ENCODE data around the genes HLA-C, LTB and LY6G6C.

- RAMPAGE, long total RNA = no peak
- RRBS, 2 experiments = no CpG with 5 or more reads among the region's 8 CpGs
CAGE:
- cytosol, long polyA minus RNA = no peak
- cytosol, long polyA plus RNA = no peak
- long polyA plus RNA = no peak
- nucleolus, long total RNA = no peak
- nucleus, long polyA plus RNA = no peak
- nucleus, long total RNA = no peak
Measured at GRCh38 chr6:31204762-31205369, 34.4 kb upstream of the POU5F1 start.

DNA sequence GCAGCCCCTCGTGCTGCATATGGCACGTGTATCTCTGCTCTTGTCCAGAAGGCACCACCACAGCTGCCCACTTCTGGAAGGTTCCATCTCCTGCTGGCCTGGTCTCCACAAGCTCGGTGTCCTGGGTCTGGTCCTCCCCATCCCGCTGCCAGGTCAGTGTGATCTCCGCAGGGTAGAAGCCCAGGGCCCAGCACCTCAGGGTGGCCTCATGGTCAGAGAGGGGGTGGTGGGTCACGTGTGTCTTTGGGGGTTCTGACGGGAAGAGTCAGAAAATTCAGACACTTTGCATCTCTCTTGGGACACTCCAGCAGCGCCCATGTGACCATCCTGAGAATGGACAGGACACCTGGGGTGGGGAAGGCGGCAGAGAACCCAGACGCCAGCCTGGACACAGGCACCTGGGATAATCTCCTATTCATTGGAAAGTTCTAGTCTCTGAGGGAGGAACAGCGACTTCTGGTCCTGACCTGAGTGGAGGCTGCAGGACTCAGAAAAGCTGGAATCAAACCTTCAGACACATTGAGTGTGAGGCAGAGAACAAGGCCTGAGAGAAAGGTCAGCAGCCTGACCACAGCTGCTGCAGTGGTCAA, 1.6 kb downstream of the HLA-C start:
- RAMPAGE, long total RNA = no peak
- RRBS, 2 experiments = no CpG with 5 or more reads among the region's 11 CpGs
CAGE:
- cytosol, long polyA minus RNA = no peak
- cytosol, long polyA plus RNA = no peak
- long polyA plus RNA = no peak
- nucleolus, long total RNA = no peak
- nucleus, long polyA plus RNA = no peak
- nucleus, long total RNA = no peak

GRCh38 chr6:31270824-31271933, 713 bp downstream of the HLA-C start:
- RAMPAGE, long total RNA = no peak
- RRBS, 2 experiments = under 1% methylated on average over 6 to 11 of the region's 96 CpGs
CAGE:
- cytosol, long polyA minus RNA = no peak
- cytosol, long polyA plus RNA = no peak
- long polyA plus RNA = no peak
- nucleolus, long total RNA = start-site peak on the plus strand at chr6:31271629-31271680, 10 reads
- nucleus, long polyA plus RNA = no peak
- nucleus, long total RNA = no peak

DNA sequence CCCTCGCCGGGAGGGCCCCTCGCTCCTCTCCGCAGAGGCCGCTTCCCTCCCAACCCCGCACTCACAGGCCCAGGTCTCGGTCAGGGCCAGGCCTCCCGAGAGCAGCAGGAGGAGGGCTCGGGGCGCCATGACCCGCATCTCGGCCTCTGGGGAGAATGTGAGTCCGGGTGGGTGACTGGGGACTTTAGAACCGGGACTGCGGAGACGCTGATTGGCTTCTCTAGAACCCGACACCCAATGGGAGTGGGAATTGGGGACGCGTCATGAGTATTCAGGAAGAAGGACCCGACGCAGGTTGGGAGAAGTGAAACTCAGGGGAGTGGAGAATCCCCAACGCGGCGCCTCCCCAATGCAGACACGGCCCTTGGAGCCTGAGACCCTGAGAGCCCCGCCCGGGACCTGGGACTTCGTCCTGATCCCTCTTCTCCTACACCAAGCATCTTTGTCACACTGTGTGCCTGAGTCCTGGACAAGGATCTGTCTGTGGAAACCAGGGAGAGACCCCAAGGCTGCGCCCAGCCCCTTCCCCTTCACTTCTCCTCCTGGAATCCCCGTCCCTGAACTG, at the start of gene HLA-C:
HLA-C (minus strand) TSS at position 159 of the 565 bp plus-strand sequence.
- RAMPAGE, long total RNA = start-site peak on the minus strand centred at position 147 of the sequence, 12 bp wide, 1,012 and 898 reads in 2 replicates
- RRBS, 2 experiments = no CpG with 5 or more reads among the region's 30 CpGs
CAGE:
- cytosol, long polyA minus RNA = start-site peak on the minus strand centred at position 166 of the sequence, 47 bp wide, 13,361 reads
- cytosol, long polyA plus RNA = no peak
- long polyA plus RNA = no peak
- nucleolus, long total RNA = start-site peak on the minus strand centred at position 170 of the sequence, 60 bp wide, 7,743 reads
- nucleus, long polyA plus RNA = start-site peak on the minus strand centred at position 170 of the sequence, 61 bp wide, 3,490 and 2,534 reads in 2 replicates
- nucleus, long total RNA = no peak

GRCh38 chr6:31463384-31463901, 34.5 kb upstream of the MICB start:
- RAMPAGE, long total RNA = no peak
- RRBS, 2 experiments = no CpG with 5 or more reads among the region's 6 CpGs
CAGE:
- cytosol, long polyA minus RNA = no peak
- cytosol, long polyA plus RNA = no peak
- long polyA plus RNA = no peak
- nucleolus, long total RNA = no peak
- nucleus, long polyA plus RNA = no peak
- nucleus, long total RNA = no peak

- RAMPAGE, long total RNA = no peak
- RRBS, 2 experiments = no CpG with 5 or more reads among the region's 3 CpGs
CAGE:
- cytosol, long polyA minus RNA = no peak
- cytosol, long polyA plus RNA = no peak
- long polyA plus RNA = no peak
- nucleolus, long total RNA = no peak
- nucleus, long polyA plus RNA = no peak
- nucleus, long total RNA = no peak
Measured at GRCh38 chr6:31471468-31472047, 26.4 kb upstream of the MICB start.

- RAMPAGE, long total RNA = no peak
- RRBS, 2 experiments = no CpG with 5 or more reads among the region's 13 CpGs
CAGE:
- cytosol, long polyA minus RNA = no peak
- cytosol, long polyA plus RNA = no peak
- long polyA plus RNA = no peak
- nucleolus, long total RNA = no peak
- nucleus, long polyA plus RNA = no peak
- nucleus, long total RNA = no peak
Measured at GRCh38 chr6:31532077-31533057, 3.6 kb downstream of the MCCD1 start.

GRCh38 chr6:31558683-31559630, 11.5 kb downstream of the NFKBIL1 start:
- RAMPAGE, long total RNA = no peak
- RRBS, 2 experiments = no CpG with 5 or more reads among the region's 14 CpGs
CAGE:
- cytosol, long polyA minus RNA = no peak
- cytosol, long polyA plus RNA = no peak
- long polyA plus RNA = no peak
- nucleolus, long total RNA = no peak
- nucleus, long polyA plus RNA = no peak
- nucleus, long total RNA = no peak

DNA sequence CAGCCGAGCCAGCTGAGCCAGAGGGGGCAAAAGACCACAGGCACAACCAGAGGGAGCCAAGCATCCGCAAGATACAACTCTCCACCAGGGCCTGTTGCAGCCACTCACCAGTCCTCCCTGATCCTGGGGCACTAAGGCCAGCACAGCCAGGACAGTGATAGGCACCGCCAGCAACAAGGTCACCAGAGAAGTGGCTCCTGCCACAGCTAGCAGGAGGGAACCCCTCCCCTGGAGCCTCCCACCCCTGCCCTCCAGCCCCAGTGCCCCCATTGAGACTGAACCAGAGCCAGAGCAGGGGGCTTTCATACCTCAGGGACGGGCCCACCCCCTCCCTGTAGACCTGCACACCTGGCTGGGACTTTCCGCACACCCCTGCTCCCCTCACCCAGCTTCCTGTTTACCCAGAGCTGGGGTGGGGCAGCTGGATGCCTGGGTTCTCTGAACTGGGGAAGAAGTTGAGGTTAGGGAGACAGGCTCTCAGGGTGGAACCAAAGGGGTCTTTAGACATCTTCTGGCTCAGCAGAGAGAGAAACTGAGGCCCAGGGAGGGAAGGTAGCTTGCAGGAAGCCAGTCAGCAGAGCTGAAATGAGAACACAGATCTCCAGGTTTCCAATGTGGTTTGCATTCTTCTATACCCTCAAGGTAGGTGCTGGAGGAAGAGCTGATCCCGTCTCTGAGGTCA, at the start of gene LTB:
LTB (minus strand) TSS at position 277 of the 682 bp plus-strand sequence.
- RAMPAGE, long total RNA = start-site peak on the minus strand centred at position 278 of the sequence, 9 bp wide, 134 and 106 reads in 2 replicates
- RRBS, 2 experiments = no CpG with 5 or more reads among the region's 6 CpGs
CAGE:
- cytosol, long polyA minus RNA = start-site peak on the minus strand centred at position 189 of the sequence, 7 bp wide, 27 reads
- cytosol, long polyA plus RNA = start-site peak on the minus strand centred at position 254 of the sequence, 57 bp wide, 106 and 168 reads in 2 replicates
- long polyA plus RNA = start-site peak on the minus strand centred at position 224 of the sequence, 111 bp wide, 100 and 178 reads in 2 replicates
- nucleolus, long total RNA = start-site peak on the minus strand centred at position 261 of the sequence, 50 bp wide, 210 reads
- nucleus, long polyA plus RNA = no peak
- nucleus, long total RNA = no peak

- RAMPAGE, long total RNA = start-site peak on the plus strand at chr6:31586696-31586728, 100 and 105 reads in 2 replicates; start-site peak on the plus strand at chr6:31586911-31587016, 82 and 67 reads in 2 replicates
- RRBS, 2 experiments = no CpG with 5 or more reads among the region's 14 CpGs
CAGE:
- cytosol, long polyA minus RNA = no peak
- cytosol, long polyA plus RNA = start-site peak on the plus strand at chr6:31586677-31586727, 23 and 17 reads in 2 replicates
- long polyA plus RNA = start-site peak on the plus strand at chr6:31586641-31586727, 25 and 36 reads in 2 replicates; start-site peak on the plus strand at chr6:31586948-31587021, 10 and 19 reads in 2 replicates
- nucleolus, long total RNA = no peak
- nucleus, long polyA plus RNA = no peak
- nucleus, long total RNA = no peak
Measured at GRCh38 chr6:31586409-31587442, 649 bp downstream of the LST1 start.

- RAMPAGE, long total RNA = no peak
- RRBS, 2 experiments = 99% methylated on average over 6 of the region's 29 CpGs
CAGE:
- cytosol, long polyA minus RNA = start-site peak on the plus strand at chr6:31627958-31627964, 13 reads
- cytosol, long polyA plus RNA = no peak
- long polyA plus RNA = no peak
- nucleolus, long total RNA = start-site peak on the plus strand at chr6:31627197-31627244, 165 reads; start-site peak on the plus strand at chr6:31627349-31627397, 18 reads
- nucleus, long polyA plus RNA = no peak
- nucleus, long total RNA = no peak
Measured at GRCh38 chr6:31627092-31628282, 7.0 kb downstream of the PRRC2A start.

DNA sequence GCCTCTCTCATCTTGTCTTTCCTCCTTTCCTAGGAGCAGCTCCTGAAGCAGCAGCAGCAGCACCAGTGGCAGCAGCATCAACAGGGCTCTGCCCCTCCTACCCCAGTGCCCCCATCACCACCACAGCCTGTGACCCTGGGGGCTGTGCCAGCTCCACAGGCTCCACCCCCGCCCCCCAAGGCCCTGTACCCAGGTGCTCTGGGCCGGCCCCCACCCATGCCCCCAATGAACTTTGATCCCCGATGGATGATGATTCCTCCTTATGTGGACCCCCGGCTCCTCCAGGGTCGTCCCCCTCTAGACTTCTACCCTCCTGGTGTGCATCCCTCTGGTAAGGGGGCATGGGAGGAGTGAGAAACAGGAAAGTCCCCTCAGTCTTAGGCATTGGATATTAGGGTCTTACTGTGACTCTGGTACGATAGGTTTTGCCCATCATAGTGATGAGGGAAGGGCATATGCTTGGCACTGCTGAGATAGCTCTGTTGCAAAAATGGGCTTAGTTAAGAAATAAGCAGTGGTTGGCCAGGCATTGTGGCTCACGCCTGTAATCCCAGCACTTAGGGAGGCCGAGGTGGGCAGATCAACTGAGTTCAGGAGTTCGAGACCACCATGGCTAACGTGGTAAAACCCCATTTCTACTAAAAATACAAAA, 9.1 kb downstream of the PRRC2A start:
- RAMPAGE, long total RNA = no peak
- RRBS, 2 experiments = 94 to 100% methylated on average over 2 of the region's 10 CpGs
CAGE:
- cytosol, long polyA minus RNA = no peak
- cytosol, long polyA plus RNA = no peak
- long polyA plus RNA = no peak
- nucleolus, long total RNA = no peak
- nucleus, long polyA plus RNA = no peak
- nucleus, long total RNA = no peak

GRCh38 chr6:31633611-31633927, 13.1 kb downstream of the PRRC2A start:
- RAMPAGE, long total RNA = no peak
- RRBS, 2 experiments = 98 to 100% methylated on average over 2 to 3 of the region's 7 CpGs
CAGE:
- cytosol, long polyA minus RNA = no peak
- cytosol, long polyA plus RNA = no peak
- long polyA plus RNA = no peak
- nucleolus, long total RNA = no peak
- nucleus, long polyA plus RNA = no peak
- nucleus, long total RNA = no peak

GRCh38 chr6:31721598-31722009, at the start of gene LY6G6C:
TSS of gene LY6G6C (minus strand) at chr6:31721746.
- RAMPAGE, long total RNA = no peak
- RRBS, 2 experiments = no CpG with 5 or more reads among the region's 2 CpGs
CAGE:
- cytosol, long polyA minus RNA = no peak
- cytosol, long polyA plus RNA = no peak
- long polyA plus RNA = no peak
- nucleolus, long total RNA = no peak
- nucleus, long polyA plus RNA = no peak
- nucleus, long total RNA = no peak

- RAMPAGE, long total RNA = no peak
- RRBS, 2 experiments = 2 to 3% methylated on average over 6 to 7 of the region's 47 CpGs
CAGE:
- cytosol, long polyA minus RNA = no peak
- cytosol, long polyA plus RNA = no peak
- long polyA plus RNA = no peak
- nucleolus, long total RNA = no peak
- nucleus, long polyA plus RNA = no peak
- nucleus, long total RNA = no peak
Measured at GRCh38 chr6:31729716-31730331, 725 bp upstream of the DDAH2 start.

DNA sequence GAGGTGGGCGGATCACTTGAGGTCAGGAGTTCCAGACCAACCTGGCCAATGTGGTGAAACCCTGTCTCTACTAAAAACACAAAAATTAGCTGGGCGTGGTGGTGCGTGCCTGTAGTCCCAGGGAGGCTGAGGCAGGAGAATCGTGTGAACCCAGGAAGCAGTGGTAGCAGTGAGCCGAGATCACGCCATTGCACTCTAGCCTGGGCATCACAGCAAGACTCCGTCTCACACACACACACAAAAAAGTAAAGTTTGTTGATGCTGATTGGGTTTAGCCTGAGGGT, 2.8 kb downstream of the HSPA1A start:
- RAMPAGE, long total RNA = no peak
- RRBS, 2 experiments = no CpG with 5 or more reads among the region's 7 CpGs
CAGE:
- cytosol, long polyA minus RNA = no peak
- cytosol, long polyA plus RNA = no peak
- long polyA plus RNA = no peak
- nucleolus, long total RNA = no peak
- nucleus, long polyA plus RNA = no peak
- nucleus, long total RNA = no peak

DNA sequence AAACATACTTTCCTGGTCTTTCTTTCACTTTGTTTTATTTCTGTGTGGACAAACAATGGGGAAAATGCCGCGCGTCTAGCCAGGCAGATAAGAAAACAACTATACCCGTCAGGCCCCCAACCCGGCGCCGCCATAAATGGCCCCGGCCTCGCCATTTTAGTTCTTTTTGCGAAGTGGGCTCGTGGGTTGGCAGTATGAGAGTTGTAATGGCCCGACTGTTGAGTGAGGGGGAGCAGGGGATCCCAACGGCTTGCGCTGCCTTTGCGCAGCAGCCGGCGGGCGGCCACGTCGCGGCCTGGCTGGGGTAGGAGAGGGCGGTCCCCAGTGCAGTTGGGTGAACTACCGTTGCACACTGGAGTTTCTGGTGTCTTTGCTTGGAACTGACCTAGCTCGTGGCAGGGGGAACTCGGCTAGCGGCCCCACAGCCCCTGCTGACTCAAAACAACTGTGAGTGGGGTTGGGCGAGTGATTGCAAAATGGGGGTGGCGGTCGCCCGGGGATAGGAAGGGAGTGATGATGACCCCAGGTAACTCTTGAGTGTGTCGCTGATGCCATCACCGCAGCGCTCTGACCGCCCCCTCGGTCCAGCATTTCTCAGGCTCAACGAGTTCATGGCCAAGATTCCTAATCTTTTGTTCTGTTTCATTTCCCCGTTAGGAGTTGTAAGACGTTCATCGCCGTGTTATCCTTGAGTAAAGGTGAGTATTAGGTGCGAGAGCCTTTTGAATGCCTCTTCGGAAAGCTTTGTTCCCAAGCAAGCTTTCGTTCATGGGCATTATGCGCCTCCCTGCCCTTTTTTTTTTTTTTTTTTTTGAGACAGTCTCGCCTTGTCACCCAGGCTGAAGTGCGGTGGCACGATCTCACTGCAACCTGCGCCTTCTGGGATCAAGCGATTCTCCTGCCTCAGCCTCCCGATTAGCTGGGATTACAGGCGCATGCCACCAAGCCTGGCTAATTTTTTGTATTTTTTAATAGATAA, 7.5 kb downstream of the HSPA1B start:
- RAMPAGE, long total RNA = no peak
- RRBS, 2 experiments = no CpG with 5 or more reads among the region's 51 CpGs
CAGE:
- cytosol, long polyA minus RNA = start-site peak on the plus strand centred at position 167 of the sequence, 8 bp wide, 50 reads; start-site peak on the plus strand centred at position 702 of the sequence, 8 bp wide, 39 reads
- cytosol, long polyA plus RNA = start-site peak on the plus strand centred at position 195 of the sequence, 72 bp wide, 156 and 102 reads in 2 replicates; start-site peak on the plus strand centred at position 322 of the sequence, 31 bp wide, 54 and 67 reads in 2 replicates
- long polyA plus RNA = start-site peak on the plus strand centred at position 197 of the sequence, 73 bp wide, 213 and 102 reads in 2 replicates; start-site peak on the plus strand centred at position 321 of the sequence, 18 bp wide, 51 and 58 reads in 2 replicates
- nucleolus, long total RNA = start-site peak on the plus strand centred at position 162 of the sequence, 5 bp wide, 1,250 reads
- nucleus, long polyA plus RNA = start-site peak on the plus strand centred at position 172 of the sequence, 10 bp wide, 16 and 14 reads in 2 replicates
- nucleus, long total RNA = no peak

- RAMPAGE, long total RNA = no peak
- RRBS, 2 experiments = no CpG with 5 or more reads among the region's 6 CpGs
CAGE:
- cytosol, long polyA minus RNA = no peak
- cytosol, long polyA plus RNA = no peak
- long polyA plus RNA = start-site peak on the minus strand at chr6:31899447-31899508, 18 and 18 reads in 2 replicates
- nucleolus, long total RNA = no peak
- nucleus, long polyA plus RNA = no peak
- nucleus, long total RNA = no peak
Measured at GRCh38 chr6:31899295-31899839, 1.9 kb upstream of the EHMT2 start.

DNA sequence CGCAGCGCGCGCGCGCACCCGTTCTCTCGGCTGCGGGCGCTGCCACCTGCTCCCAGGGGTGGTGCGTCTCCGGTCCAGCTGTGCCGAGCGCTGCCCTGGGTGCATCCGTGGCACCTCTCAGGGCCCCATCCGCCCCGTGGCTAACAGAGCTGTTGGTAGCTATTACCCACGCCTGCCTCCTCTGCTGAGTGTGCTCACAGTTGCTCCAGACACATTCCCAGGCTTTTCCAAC, 428 bp upstream of the ZBTB12 start:
- RAMPAGE, long total RNA = no peak
- RRBS, 2 experiments = no CpG with 5 or more reads among the region's 18 CpGs
CAGE:
- cytosol, long polyA minus RNA = no peak
- cytosol, long polyA plus RNA = no peak
- long polyA plus RNA = no peak
- nucleolus, long total RNA = no peak
- nucleus, long polyA plus RNA = no peak
- nucleus, long total RNA = no peak

DNA sequence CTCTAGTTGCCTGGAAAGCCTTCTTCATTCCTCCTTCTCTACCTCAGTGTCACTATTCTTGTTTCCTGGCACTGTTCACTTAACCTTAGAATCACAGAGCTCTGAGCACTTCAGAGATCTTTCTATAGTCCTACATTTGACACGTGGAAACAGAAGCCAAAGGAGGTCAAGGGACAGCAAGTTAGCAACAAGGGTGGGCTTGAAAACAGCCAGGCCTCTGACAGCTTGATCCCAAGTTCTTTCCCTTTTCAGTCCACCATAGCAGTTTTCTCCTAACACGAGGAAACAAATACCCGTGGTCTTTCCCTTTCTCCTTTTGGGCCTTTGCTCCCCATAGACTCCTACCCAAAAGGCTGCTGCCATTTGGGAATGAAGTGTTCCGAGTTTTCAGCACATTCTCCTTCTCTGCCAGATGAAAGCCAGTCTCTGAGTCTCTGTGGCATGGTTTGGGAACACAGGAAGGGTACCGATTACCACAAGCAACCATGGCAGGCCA, 3.8 kb downstream of the CFB start:
- RAMPAGE, long total RNA = no peak
- RRBS, 2 experiments = no CpG with 5 or more reads among the region's 5 CpGs
CAGE:
- cytosol, long polyA minus RNA = no peak
- cytosol, long polyA plus RNA = no peak
- long polyA plus RNA = no peak
- nucleolus, long total RNA = no peak
- nucleus, long polyA plus RNA = no peak
- nucleus, long total RNA = no peak